Epithelial cell of alveolus of lung (primary cell): Measurements from ENCODE around the genes RPS6KA1, GPATCH3, TRNP1 and WDTC1.

- RAMPAGE, long total RNA, result no peak
- RRBS, result no CpG with 5 or more reads among the region's 20 CpGs
These were observed 892 bp upstream of the HMGN2 start for GRCh38 chr1:26471313-26471783.

DNA sequence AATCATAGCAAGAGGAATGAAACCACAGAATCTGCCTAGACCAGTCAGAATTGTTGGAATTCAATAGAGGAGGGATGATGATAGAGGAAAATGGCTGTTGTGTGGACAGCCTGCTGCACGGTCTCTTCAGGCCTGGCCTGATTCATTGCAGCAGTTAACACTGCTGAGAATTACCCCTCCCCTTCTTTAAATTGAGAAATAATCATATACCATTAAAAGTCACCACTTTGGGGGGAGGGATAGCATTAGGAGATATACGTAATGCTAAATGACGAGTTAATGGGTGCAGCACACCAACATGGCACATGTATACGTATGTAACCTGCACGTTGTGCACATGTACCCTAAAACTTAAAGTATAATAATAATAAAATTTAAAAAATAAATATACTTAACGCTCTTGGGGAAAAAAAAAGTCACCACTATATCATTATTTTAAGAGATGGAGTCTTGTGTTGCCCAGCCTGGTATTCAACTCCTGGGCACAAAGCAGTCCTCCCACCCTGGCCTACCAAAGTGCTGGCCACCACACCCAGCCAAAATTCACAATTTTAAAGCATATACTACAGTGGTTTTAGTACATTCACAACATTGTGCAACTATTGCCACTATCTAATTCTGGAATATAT is 5.7 kb downstream of the HMGN2 start:
- RAMPAGE, long total RNA, result no peak
- RRBS, result no CpG with 5 or more reads among the region's 6 CpGs

GRCh38 chr1:26529322-26530393 is at the start of gene RPS6KA1:
Gene RPS6KA1 (plus strand): TSS chr1:26529761.
- RAMPAGE, long total RNA, result no peak
- RRBS, result 2% methylated on average over 71 of the region's 105 CpGs

- RAMPAGE, long total RNA, result no peak
- RRBS, result no CpG with 5 or more reads among the region's 17 CpGs
These were observed 2.2 kb downstream of the RPS6KA1 start for GRCh38 chr1:26531602-26532343.

DNA sequence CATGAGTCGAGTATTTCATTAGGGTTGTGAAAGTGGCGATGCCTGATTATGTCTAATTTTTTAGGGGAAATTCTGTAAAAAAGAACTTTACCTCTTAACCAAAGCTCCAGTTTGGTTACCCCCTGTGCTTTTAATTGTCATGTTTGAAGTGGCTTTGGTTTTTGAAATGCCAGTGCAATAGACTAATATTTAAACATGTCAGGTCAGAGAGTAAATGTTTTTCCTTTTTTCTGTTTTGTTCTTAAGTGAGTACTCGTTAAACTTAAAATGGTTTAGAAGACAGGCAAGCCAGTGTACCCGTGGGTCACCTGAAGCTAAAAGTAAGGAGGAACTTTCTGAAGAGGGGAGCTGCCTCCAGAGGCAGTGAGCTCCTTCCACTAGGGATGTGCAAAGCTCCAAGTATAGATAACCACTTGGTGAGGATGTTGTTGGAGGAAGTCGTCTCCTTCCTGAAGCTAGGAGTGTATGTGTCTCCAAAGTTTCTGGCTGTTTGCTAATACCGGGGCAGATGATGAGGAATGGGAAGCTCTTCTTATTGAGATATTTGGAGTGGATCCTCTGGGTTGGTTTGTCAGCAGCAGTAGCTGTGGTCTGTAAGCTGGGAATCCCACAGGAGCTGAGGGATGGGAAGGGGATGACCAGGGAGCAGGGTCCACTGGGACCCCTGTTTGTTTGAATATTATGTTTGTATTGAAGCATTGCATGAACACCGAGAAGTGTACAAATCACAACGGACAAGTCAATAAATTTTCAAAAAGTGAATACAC is 35.3 kb downstream of the RPS6KA1 start:
- RAMPAGE, long total RNA, result no peak
- RRBS, result no CpG with 5 or more reads among the region's 8 CpGs

GRCh38 chr1:26693633-26694275 is 2.1 kb upstream of the ARID1A start:
- RAMPAGE, long total RNA, result no peak
- RRBS, result 13% methylated on average over 1 of the region's 6 CpGs

DNA sequence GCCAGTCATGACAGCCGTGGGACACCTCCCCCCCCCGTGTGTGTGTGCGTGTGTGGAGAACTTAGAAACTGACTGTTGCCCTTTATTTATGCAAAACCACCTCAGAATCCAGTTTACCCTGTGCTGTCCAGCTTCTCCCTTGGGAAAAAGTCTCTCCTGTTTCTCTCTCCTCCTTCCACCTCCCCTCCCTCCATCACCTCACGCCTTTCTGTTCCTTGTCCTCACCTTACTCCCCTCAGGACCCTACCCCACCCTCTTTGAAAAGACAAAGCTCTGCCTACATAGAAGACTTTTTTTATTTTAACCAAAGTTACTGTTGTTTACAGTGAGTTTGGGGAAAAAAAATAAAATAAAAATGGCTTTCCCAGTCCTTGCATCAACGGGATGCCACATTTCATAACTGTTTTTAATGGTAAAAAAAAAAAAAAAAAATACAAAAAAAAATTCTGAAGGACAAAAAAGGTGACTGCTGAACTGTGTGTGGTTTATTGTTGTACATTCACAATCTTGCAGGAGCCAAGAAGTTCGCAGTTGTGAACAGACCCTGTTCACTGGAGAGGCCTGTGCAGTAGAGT is 6.9 kb upstream of the PIGV start:
- RAMPAGE, long total RNA, result no peak
- RRBS, result no CpG with 5 or more reads among the region's 6 CpGs

GRCh38 chr1:26781321-26782094 is 6.2 kb upstream of the PIGV start:
- RAMPAGE, long total RNA, result no peak
- RRBS, result no CpG with 5 or more reads among the region's 12 CpGs

GRCh38 chr1:26862705-26863097 is 248 bp upstream of the SFN start:
- RAMPAGE, long total RNA, result no peak
- RRBS, result no CpG with 5 or more reads among the region's 7 CpGs

DNA sequence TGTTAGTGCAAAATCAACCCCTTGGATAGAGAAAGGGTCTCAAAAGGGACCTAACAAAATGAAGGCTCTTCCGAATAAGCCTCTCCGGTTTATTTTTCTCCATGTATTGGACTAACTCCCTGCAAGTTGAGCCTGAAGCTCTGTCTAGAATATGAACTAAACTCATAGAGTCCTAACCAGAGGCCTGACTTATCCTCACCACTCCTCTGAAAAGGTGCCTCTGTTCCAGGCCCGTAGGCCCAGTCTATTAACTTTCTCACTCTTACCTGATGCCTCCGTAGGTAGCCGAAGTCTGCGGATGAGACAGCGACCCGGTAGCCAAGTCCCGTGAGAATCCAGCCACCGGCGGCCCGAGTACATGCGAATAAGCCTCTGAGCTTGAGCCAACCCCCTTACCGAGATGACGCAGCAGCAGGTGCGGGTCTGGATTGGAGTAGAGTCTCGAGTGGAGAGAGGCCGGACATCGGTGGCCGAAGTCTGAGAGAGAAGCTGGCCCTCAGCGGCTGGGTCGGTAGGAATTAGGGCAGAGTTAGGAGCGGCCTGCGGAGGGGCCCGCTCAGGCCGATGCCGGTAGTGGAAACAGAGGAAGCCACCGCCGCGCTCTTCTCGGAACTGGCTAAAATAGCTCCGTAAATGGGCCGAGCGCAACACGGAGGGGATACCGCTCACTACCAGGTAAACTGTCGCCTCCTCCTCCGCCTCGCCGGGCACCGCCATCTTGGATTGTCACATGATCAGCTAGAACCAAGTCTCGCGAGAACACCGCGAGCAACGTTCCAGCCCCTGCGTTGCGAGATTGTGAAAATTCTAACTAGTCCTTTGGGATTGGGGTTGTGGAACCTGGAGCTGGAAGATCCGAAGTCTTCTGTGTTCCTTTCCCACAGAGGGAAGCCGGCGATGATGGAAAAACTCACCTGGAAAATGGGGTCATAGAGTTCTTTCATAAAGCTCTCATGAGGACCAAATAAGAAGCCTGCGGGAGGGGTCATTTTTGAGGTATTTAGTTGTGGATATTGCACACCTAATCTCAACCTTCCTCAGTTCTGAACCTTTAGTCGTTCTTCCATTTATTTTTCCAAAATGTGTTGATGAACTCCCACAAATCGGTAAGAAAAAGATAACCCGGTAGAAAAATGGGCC is at the start of gene GPATCH3:
Gene GPATCH3, minus strand, starts transcription at position 742 of the 1,140 bp plus-strand sequence.
- RAMPAGE, long total RNA, result start-site peak on the minus strand centred at position 708 of the sequence, 70 bp wide, 85 and 31 reads in 2 replicates
- RRBS, result no CpG with 5 or more reads among the region's 55 CpGs

DNA sequence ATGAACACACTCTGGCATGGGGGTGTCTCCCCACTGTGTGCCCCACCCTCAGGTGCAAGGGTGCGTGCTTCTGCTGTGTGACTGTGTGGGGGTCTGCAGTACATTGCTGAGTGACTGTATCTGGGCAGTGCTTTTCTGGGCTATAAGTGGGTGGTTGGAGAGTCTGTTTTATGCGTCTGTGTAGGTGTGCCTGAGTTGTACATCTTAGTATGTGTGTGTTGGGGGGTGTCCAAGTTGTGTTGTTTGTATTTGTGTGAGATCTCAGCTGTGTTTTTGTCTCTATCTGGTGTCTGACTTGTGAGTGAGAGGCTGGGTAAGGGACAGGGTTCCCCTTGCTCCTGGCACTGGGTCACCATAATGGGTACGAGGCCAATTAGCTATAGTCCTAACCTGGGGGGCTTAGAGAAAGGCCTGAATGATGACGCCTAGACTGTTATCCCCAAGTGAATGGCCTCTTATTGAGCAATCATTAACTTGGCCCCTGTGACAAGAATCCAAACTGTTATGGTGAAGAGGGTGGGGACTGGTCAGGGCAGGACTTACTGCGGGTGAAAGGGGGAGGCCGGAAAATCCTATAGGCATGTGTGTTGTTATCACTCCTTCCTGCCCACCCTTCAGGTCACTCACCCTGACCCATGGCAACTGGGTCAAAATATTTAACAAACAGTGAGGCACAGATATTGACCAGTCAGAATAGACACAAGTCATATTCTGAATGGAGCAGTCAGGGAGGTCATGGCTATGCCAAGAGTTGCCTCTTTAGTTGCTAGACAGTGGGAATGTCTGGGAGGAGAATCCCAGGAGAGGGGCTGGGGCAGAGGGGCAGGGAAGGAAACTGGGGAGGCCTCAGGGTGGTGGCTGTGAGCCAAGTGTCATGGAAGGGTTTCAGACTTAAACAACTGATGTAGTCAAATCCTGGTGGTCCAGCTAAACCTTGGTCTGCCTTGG is 3.4 kb downstream of the NR0B2 start:
- RAMPAGE, long total RNA, result no peak
- RRBS, result no CpG with 5 or more reads among the region's 6 CpGs

DNA sequence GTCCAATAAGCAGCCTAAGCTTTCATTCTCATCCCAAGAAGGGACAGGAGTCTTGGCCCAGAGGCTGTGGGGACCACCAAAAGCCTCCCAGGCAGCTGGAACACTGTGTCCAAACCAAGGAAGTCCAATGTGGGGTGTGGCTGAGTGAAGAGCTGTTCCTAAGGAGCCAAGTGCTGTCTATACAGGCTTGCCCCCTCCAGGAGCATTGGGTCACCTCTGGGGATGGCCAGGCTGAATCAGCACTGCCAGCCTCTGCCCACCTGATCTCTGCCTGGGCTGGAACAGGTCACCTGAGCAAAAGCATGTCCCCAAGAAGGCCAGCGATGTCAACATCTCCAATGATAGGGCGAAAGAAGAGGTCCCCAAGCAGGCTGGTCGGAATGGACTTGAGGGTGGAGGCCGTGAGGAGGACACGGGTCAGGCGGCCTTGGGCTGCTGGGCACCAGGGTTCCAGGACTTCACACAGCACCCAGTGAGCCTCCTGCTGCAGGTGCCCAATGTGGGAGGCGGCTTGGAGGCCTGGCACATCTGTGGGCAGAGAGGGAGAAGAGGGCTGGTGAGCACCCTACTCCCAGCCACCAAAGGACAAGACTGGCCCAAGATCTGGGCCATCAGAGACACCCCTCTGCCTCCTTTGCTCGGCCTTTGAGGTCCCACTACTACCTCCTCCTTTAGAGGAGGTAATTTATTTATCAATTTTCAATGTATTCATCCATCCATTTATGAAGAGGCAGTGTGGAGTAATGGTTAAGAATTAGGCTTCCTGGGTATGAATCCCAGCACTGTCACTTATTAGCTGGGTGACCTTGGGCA is 2.0 kb downstream of the NR0B2 start:
- RAMPAGE, long total RNA, result no peak
- RRBS, result no CpG with 5 or more reads among the region's 8 CpGs

DNA sequence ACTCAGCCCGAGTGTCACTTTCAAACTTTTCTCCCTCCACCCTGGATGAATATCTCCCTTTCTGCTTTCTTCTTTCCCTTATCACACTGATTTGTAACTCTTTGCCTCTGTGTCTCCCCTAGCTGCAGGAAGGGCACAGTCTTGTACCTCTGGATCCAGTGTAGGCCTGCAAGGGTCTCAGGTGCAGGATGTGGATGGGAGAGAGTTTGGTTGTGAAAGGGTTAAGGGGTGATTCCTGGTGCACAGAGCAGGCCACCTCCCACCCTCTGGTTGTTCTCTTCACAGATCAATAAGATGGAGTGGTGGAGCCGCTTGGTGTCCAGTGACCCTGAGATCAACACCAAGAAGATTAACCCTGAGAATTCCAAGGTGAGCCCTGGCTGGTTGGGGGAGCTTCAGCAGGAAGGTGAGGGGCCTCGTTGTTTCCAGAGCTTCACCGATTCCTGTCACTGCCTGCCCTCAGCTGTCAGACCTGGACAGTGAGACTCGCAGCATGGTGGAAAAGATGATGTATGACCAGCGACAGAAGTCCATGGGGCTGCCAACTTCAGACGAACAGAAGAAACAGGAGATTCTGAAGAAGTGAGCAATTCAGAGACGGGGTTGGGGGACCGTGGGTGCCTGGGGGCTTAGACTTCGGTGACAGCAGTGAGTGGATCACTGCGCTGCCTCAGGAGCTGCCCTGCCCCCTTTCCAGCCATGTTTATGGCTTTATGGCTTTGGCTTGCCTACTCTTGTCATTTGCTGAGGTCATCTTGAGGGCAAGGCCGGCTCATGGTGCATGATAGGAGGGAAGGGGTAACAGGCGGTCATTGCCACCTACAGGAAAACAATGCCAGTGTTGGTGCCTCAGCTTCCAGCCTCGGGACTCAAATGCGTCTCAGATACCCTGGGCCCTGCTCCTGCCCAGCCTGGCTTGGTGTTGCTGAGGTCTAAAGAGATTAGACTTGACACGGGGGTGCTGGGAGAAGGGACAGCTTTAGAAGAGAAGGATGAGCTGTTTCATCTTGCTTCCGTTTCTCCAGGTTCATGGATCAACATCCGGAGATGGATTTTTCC is 14.8 kb downstream of the KDF1 start:
- RAMPAGE, long total RNA, result no peak
- RRBS, result no CpG with 5 or more reads among the region's 18 CpGs

DNA sequence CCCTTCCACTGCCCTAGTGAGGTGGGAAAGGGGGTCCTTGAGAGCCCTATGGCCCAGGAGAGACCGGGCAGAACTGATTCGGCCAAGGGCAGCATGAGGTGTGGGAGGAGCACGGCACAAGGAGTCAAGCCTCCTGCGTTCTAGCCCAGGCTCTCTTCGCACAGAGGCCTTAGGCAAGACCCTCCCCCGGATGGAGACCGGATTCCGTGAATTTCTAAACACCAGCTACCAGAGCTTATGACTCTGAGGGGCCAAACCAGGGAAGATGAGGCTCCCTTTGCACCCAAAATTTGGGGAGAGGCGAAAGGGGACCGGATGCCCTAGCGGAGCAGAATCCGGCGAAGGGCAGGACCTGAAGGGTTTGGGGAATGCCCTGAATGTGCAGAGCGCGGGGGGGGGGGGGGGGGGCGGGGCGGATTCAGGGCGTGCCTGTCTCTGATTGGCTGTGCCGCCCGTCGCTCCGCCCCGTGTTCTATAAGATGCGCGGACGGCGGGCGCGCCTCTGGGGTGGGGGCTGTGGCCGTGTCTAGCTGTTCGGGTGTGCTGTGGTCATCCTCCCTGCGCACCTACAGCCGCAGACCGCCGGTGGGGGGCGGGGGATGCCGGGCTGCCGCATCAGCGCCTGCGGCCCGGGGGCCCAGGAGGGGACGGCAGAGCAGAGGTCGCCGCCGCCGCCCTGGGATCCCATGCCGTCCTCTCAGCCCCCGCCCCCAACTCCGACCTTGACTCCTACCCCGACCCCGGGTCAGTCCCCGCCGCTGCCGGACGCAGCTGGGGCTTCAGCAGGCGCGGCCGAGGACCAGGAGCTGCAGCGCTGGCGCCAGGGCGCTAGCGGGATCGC is at the start of gene TRNP1:
Gene TRNP1, plus strand, starts transcription at position 505 of the 841 bp plus-strand sequence.
- RAMPAGE, long total RNA, result no peak
- RRBS, result 2% methylated on average over 15 of the region's 63 CpGs

DNA sequence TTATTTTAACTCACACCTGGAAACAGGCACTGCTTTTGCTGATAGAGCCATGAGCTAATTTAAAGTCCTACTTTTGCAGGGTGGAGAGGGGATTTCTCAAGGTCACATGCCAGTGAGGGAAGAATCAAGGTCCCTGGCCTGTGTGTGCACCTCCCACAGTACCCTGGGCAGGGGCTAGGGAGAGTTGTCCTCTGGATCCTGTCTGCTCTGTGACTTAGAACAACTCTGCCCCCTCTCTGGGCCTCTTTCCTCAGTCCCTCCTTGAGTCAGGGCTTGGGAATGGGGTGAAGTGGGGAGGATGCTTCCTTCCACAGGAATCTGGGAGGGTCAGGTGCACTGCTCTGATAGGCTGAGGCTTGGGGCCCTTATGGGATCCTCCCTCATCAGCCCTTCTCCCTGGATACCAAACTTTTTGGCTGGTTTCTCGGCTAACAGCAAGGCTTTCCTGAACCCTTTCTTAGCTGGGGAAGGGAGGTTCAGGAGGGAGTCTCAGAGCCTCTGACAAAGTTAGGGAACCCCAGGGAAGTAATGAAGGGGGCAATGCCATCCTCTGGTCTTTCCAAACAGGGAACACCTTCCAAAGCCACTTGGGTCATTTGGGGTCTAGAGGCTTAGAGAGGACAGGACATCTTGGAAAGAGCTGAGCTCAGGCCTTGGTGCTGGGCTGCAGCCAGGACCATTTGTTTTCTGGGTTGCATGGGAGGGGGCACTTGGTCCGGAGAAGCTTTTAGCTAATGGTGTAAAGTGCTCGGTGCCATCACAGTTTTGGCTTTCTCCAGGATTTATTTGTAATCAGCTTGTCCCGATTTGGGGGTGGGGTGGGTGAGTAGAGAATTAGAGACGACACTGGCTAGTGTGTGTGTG is 2.7 kb downstream of the TRNP1 start:
- RAMPAGE, long total RNA, result no peak
- RRBS, result no CpG with 5 or more reads among the region's 5 CpGs

DNA sequence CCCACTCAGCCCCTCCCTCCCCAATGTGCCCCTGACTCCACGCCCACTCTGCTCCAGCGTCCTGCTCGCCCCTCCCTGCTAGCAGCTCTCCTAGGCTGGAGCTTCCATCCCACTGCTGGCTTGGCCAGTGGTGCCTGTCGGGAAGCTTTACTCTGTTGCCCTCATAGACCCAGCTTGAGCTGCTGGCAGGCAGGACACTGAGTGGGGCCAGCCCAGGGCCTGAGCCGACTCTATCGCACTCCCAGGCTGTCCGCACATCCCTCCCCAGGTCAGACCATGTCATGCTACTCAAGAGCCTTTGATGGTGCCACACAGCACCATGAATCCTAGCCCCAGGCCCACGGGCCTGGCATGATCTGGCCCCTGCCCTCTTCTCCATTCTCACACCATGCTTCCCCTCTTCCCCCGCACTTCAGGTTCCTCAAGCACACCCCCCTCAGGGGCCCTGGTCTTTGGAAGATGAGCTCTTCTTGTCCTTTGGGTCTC is 17.1 kb downstream of the SLC9A1 start:
- RAMPAGE, long total RNA, result no peak
- RRBS, result no CpG with 5 or more reads among the region's 9 CpGs

GRCh38 chr1:27144246-27144884 is 10.6 kb downstream of the SLC9A1 start:
- RAMPAGE, long total RNA, result no peak
- RRBS, result no CpG with 5 or more reads among the region's 11 CpGs

- RAMPAGE, long total RNA, result no peak
- RRBS, result no CpG with 5 or more reads among the region's 6 CpGs
These were observed 1.7 kb downstream of the SLC9A1 start for GRCh38 chr1:27153178-27153761.

DNA sequence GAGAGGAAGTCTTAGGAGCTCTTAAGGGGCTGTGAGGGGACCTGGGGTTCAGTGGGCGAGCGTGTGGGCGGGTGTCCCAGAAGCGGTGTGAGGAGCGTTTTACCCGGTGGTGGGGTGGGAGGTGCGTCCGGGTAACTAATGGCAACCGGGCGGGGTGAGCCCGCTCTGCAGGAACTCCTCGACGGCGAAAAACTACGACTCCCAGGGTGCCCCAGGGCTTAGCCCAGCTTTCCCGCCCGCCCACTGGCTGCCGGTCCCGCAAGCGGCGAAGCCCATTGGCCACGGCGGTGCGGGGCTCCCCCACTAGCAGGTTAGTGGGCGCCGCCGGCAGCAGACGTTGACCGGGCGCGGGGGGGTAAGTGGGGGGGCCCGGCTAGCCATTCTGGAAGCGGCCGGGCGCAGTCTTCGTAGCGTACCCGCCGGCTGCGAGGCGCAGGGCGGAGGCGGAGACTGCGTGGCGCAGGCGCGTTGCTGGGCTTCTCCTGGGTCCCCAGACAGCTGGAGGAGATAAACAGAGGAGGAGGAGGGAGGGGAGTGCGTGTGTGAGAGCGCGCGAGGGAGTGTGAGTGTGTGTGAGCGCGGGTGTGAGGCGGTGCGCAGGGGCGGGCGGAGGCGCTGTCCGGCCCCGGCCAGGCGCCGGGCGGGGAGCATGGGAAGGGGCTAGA is at the start of gene WDTC1:
Gene WDTC1, plus strand, starts transcription at position 474 of the 665 bp plus-strand sequence.
- RAMPAGE, long total RNA, result no peak
- RRBS, result 2% methylated on average over 11 of the region's 63 CpGs

DNA sequence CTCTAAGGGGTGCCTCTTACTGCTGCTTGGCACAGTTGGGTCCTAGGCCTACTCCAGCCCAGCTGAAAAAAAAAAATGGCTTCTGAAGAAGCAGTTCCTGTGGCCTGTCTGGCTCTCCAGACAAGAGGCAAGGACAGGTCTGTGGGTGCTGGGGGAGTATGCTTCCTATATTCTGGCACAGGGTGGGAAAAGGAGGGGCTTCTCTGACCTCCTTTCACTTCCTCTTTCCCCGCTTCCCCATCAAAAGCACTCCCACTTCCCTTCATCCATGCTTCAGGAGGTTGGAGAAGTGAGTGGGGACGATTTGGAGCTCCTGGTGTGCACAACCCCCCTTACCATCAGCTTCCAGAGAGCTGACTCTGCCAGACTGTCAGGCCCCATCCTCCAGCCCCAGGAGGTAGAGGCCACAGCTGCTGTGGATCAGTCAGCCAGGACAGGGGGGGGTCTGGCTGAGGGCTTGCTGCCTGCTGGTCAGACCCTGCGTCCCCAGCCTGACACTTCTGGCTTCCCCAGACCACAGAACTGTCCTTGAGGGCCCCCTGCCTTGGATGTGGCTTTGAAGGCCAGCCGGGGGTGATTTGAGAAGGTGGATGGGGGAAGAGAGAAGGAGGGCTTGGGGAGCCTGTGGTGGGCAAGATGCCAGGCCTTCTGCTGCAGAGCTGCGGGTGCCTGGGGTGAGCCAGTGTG is 21.6 kb upstream of the TMEM222 start:
- RAMPAGE, long total RNA, result no peak
- RRBS, result no CpG with 5 or more reads among the region's 5 CpGs